ENCODE measurements around a stretch of chr5.

DNA sequence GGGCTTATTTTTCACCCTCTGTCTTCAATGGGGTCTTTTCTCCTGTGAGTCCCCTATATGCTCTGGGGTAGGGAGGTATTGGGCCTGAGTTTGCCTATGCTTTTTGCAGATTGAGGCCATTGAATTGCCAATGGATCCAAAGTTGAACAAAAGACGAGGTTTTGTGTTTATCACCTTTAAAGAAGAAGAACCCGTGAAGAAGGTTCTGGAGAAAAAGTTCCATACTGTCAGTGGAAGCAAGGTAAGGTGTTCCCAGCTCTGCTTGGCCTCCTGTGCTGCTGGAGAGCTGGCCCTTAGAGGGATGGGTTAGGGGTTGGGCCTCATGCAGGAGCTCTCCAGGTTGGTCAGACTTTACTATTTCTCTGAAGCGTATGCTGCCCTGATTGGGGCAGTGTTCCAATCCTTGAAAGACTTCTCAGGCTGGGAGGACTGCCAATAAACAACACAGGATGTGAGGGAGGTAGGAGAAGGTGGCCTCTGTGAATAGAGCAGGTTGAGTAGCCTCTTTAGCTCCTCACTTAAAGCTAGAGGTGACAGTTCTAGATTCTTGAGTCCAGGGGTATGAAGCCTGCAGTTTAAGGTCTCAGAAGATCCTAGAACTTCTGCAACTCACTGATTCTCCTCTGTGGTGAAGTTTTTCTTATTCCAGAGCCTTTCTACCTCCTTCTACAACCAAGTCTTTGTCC, 2.8 kb downstream of the HNRNPAB start:
- PRO-cap, result no peak
- RAMPAGE, long total RNA, 4 experiments, result no peak in any of the 4 experiments

GRCh38 chr5:178221348-178222273, 11.0 kb downstream of the PHYKPL start:
- PRO-cap, result no peak
- RAMPAGE, long total RNA, 4 experiments, result start-site peak on the minus strand in 1 of 4 experiments, at chr5:178221743-178222017 at its widest, 23 reads per replicate

DNA sequence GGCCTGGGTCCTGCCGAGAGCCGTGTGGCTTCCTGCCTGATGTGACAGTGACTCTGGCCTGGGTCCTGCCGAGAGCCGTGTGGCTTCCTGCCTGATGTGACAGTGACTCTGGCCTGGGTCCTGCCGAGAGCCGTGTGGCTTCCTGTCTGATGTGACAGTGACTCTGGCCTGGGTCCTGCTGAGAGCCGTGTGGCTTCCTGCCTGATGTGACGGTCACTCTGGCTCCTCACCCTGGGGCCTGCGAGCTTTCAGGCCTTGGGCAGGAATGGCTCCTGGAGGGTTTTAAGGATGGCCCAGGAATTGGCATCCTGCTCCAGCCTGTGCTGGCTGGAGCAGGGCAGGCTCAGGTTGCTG, 7.1 kb upstream of the PHYKPL start:
- PRO-cap, result no peak
- RAMPAGE, long total RNA, 4 experiments, result no peak in any of the 4 experiments

DNA sequence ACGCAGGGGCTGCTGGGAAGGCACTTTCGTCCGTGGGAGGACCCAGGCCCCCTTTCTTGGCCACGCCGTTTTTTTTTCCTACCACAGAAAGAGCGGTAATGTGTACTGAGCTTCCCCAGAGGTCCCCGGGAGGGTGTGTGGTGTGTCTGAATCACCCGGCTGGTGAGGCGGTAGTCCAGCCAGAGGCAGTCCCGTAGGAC, 63.8 kb upstream of the PHYKPL start:
- PRO-cap, result no peak
- RAMPAGE, long total RNA, 4 experiments, result no peak in any of the 4 experiments

DNA sequence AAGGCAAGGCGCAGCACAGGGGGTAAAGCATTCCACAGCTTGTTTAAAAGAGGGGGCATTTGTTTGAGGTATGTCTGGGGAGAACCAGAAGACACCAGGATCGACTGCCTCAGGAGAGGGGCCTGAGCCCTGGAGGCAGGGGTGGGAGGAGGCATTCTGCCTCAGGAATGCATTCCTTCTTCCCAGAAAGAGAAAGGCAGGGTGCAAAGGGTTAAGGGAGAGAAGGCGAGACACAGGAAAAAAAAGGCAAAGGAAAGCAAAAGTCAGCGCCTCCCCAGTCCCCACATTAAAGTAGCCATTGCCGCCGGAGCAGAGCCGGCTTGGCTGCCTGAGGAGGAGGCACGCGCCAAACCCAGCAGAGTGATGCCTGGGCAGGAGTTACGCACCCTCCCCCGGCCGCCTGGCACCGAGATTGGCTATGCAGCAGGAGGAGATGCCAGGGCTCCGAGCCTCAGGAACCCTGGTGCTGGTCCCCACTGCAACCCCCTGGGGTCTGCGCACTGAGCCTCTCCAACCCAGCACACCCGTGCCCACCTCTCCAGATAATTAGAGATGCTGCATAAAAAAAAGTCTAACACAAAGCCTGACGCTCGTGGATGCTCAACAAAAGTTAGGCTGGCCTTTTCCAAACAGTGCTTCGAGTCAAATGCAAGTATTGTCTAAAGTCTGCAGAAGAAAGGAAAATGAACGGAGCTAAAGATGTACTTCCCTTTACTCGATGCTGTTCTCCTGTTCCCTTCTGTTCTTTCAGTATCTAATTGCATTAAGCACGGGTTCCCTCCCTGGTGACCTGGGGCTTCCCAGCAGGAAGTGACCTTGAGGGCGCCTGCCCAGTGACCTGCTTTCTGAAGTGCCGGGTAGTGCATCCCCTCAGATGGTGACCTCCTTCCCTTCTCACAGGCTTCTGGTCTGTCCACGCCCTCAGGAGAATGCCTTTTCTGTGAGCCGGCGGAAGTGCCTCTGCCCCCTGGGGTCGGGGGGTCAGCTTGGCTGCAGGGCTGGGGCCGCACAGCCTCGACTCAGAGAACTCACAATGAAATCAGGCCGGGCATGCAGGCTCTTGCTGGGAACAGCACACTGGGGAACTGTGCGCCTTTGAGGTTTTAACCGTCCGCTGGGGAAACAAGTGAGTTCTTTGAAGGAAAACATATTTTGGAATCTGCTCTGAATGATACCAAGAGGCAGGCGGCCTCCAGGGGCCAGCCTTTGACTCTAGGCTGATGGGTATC, 124.2 kb upstream of the PHYKPL start:
- PRO-cap, result no peak
- RAMPAGE, long total RNA, 4 experiments, result no peak in any of the 4 experiments

GRCh38 chr5:178941310-178941809, 362 bp downstream of the ZNF454 start:
- PRO-cap, result no peak
- RAMPAGE, long total RNA, 4 experiments, result no peak in any of the 4 experiments

- PRO-cap, result no peak
- RAMPAGE, long total RNA, 4 experiments, result no peak in any of the 4 experiments
These were observed 16.7 kb downstream of the ZNF354C start for GRCh38 chr5:179076933-179077168.

DNA sequence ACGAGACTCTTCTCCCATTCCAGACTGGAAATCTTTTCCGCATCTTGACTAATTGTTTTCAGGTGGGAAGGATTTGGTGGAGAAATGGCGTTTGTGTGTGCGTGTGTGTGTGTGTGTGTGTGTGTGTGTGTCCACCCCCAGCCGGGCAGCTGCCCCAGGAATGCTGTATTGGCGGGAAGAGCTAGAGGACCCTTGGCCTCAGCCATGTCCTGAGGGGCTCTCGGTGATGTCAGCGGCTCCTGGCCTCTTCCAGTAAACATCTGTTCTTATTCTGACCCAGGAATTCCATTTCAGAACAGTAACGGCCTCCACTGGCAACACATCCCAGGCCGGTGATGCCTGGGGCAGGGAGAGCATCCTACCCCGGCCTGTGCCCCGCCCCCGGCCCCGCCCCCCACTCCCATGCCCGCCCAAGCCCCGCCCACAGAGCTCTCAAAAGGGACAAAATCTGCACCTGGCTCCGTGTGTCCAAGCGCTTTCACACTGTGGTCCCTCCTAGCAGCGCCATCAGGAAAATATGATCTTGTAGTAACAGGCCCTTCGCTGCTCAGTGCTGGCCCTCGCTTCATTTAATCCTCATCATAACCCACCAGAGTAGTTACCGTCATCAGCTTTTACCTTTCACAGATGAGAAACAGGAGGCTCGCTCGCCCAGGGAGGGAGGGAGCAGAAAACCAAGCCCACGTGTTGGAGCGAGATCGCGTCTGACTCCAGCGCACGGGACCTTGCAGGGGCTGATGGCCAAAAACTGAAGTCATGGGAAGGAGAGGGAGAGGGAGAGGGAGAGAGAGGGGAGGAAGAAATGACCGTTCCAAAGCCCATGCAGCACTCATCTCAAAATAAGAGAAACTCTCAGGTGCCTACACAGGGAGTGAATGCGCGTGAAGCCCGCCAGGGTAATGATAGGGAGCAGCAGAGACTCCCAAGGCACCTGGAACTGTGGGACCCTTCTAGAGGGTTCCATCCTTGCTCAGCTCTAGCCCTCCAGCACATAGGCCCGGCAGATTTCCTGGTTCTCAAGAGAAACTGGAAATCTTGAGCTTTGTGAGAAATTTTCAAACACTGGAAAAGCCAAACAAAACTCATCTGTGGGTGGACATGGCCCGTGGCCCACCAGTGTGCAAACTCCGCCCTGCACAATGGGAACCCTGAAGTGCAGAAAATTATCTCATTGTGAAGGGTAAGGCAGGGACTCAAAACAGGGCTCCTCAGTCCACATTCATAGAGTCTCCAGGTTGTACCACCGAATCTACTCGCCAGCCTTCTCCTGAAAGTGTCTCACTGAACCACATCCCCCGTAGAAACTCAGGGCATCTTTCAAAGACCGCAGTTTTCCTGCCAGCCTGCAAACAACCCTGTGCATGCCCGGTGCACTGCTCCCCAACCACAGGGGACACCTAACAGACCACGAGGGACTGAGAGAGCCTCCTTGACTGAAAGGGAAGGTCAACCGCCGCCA, 18.6 kb downstream of the ADAMTS2 start:
- PRO-cap, result no peak
- RAMPAGE, long total RNA, 4 experiments, result no peak in any of the 4 experiments

DNA sequence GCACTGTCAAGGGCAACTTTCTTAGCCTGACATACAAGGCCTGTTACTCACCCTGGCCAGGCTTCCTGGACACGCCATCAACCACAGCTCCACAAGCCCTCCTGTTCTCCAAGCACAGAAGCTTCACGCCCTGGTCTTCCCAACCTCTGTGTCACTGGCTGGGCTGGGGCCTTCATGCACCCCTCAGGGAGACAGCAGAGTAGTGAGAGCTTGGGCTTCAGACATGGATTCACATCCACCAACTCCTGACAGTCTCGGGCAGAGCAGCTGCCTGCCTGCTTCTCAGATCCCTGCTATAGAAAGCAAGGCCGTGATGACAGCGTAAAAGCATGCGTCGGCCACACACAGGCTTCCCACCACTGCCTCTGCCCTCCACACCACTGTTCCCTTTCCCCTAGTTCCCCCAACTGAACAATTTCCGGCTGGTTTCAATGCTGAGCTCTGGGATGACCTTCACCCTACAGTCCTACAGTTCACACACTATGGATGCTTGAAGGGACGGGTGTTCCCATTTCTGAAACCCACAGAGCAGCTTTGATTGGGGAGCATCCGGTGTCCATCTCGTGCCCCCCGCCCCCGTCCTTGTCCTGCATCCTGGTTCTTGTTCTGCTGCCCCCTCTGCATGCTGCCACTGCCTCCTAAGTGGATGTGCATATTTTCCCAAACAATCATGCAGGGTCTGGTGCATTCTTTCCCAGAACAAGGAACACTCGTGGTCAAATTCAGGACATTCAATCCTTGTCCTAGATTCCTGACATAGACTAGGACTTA, 33.4 kb upstream of the ADAMTS2 start:
- PRO-cap, result no peak
- RAMPAGE, long total RNA, 4 experiments, result no peak in any of the 4 experiments

- PRO-cap, result no peak
- RAMPAGE, long total RNA, 4 experiments, result no peak in any of the 4 experiments
These were observed 11.1 kb upstream of the HNRNPH1 start for GRCh38 chr5:179634672-179634927.

- PRO-cap, result no peak
- RAMPAGE, long total RNA, 4 experiments, result no peak in any of the 4 experiments
These were observed 1.7 kb downstream of the CBY3 start for GRCh38 chr5:179678833-179679769.

DNA sequence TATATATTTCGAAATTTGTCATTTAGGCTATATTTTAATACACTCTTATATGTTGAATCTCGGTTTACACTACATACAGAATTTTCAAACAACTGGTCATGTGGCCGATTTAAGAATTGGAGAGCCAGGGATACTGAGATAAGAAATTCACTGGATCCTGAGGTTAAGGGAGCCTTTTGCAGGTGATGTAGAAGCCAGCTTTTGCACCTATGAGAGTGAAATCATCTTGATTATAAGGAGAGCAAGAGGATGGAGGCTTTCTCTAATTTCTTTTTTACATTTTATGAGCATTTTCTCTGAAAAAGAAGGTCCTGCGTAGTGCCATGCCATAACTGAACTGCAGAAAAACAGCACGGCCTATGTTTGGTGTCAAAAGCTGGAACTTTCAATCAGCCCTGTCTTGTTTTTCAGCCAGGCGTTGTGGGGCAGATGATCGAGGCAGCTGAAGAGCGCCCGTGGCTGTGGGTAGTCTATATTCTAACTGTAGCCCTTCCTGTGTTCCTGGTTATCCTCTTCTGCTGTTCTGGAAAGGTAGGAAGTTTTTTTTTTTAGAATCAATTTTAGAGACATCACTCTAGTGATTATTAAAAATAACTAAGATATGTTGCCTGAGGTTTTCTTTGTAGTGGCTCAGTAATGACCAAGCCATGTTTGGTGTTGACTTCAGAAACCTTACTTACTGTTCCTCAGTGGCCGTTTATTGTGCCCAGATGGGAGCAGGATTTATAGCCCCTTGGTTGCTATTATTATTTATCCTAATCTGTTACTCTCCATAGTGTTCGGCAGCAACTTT, 9.2 kb upstream of the MAML1 start:
- PRO-cap, result no peak
- RAMPAGE, long total RNA, 4 experiments, result start-site peak on the plus strand in 2 of 4 experiments, centred at positions 471 to 476 of the sequence, 214 to 485 reads per replicate

- PRO-cap, result no peak
- RAMPAGE, long total RNA, 4 experiments, result start-site peak on the plus strand in 1 of 4 experiments, at chr5:179760112-179760238 at its widest, 5 reads per replicate
These were observed 27.4 kb downstream of the MAML1 start for GRCh38 chr5:179759887-179760502.

GRCh38 chr5:179791836-179792555, 1.8 kb upstream of the LTC4S start:
- PRO-cap, result no peak
- RAMPAGE, long total RNA, 4 experiments, result no peak in any of the 4 experiments

DNA sequence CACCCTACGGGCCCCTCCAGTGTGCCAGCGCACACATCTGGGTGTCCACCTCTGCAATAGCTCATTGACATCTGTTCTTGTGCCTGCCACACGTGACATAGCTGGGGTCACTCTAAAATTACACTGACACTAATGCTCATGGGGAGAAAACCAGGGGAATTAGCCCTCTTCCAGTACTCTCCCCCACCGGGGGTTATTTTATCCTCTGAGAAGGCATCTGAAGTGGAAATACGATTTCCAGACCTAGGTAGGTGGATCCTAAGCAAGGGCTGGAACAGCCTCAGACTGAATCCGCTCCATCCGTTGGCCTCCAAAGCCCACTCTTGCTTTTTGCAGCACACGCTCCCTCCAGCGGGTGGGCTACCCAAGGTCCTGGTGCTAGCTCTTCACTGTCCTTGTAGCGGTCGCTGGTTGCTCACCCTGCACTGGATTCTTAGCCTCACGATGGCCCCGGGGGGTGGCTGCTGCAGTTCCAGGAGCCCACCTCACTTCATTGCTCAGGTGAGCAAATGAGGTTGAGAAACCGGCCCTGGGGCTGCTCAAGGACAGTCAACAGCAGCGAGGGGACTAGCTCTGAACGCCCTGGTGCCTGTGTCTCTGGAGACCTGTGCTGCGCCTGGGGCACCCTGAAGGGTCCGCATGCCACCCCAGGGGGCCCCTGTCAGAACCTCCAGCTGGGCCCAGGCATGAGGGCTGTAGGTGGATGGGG, 4.5 kb downstream of the MGAT4B start:
- PRO-cap, result no peak
- RAMPAGE, long total RNA, 4 experiments, result no peak in any of the 4 experiments

DNA sequence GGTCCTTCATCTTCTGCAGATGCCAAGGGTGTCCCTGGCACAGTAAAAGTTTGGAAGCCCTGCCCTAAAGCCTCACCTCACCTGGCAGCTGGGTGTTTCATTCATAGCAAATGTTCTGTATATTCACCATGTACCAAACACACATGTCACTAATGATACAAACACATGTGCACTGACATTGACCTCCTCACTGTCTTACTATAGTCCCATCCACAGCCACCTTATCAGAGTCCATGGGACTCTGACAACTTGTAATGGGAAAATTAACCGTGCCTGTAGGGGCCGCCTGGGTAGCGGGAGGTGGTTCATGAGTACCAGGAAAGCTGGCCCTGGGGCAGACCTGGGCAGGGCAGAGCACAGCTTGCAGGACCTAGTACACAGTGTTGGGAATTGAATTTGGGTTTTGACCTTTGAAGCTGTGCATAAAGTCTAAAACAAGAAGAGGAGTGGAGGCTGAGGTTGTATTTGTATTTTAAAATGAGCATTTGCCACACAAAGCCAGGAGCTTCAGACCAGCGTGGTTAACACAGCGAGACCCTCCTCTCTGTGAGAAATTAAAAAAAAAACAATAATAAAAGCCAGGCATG, 6.5 kb upstream of the MGAT4B start:
- PRO-cap, result no peak
- RAMPAGE, long total RNA, 4 experiments, result no peak in any of the 4 experiments

DNA sequence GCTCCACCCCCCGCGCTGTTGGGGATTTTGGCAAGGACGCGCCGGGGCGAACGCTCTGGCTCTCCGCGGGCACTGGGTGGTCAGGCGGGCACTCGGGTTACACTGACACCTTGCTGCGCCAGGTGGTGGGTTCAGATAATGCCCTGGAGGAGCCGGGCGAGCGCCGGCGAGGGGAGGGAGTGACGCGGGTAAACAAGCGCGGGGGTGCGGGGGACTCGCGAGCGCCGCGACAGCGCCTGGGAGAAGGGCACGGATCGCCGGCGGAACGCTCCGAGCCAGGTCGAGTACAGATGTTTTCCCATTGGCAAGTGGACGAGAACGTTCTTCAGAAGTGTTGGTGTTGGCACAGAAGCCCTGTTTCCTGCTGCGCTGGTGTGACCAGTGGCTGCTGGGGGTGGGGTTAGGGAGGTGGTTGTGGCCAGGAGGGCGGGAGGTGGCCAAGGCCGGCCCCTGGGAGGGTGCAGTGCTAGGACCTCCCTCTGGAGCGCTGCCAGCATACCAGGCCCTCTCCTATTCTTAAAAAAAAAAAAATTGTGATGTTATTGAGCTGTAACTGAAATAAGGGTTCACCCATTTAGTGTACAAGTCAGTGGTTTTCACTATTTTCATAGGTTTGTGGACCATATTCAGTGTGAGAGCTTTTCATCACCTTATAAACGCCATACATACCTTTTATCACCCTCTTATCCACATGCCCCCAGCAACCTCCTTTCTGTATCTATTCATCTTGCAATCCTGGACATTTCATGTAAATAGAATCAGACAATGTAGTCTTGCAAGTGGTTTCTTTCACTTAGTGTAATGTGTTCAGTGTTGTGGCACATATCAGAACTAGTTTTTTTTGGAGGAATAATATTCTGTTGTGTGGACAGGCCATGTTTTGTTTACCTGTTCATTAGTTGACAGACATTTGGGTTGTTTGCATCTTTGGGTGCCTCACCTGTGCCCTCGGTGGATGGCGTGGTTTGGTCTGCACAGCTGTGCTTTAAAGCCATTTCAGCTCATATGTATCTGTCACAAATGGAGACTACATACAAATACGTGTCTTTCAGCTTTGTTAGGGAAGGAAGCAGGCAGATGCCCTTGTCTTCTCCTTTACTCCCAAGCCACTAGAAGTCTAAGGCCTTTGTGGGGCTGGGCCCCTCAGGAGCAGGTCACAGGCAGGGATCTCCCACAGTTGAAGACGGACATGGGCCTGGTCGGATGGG, 1.1 kb downstream of the SQSTM1 start:
- PRO-cap, result bidirectional peak, plus-strand start at position 176 of the sequence, minus-strand start at position 104 of the sequence; unidirectional peak, minus-strand start at position 320 of the sequence
- RAMPAGE, long total RNA, 4 experiments, result no peak in any of the 4 experiments

DNA sequence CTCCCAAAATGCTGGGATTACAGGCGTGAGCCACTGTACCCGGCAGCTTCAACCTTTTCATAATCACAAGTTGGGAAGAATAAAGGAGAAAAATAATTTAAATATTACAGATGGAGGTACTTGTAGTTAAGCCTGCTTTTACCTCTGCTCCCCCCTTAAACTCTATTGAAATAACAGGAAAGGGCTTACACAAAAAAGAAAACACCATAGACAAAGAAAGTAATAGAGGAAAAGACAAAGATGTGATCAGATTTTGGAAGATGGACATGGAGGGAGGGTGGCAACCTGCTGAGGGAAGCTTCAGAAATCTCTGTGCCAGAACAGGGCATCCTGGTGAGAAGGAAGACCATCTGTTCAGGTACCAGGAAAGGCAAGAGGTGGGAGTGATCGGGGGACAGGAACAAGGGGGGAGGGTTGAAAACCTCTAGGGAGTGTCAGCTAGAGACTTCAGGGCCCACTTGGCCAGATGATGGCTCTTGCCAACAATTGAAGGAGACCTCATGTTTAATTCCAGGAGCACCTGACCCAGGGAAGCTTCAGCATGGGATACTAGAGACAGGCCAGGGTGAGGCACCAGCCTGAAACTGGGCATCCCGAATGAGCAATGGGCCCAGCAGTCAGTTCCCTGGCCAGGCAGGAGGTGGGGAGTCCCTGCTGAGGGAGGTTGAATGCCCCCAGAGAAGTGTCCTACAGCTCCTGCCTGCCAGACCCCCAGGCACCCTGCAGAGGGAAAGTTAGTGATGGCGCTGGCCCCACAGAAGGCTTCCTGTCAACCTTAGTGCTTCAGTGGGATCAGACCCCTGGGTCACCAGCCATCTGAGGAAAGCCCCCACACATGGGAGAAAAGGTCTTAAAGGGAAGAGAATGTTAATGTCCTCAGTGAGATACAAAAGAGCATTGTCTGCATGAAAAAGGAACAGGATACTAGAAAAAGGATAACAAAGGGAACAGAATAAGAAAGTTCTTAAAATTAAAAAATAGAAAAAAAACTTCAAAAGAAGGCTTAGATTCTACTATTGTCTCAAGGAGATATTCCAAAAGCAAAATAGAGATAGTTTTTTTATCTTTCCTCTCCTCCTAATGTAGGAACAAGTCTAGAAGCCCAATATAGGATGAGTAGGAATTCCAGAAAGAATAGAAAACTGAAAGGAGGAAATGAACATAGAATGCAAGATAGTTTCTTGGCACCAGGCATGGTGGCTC, 8.3 kb downstream of the SQSTM1 start:
- PRO-cap, result no peak
- RAMPAGE, long total RNA, 4 experiments, result no peak in any of the 4 experiments

DNA sequence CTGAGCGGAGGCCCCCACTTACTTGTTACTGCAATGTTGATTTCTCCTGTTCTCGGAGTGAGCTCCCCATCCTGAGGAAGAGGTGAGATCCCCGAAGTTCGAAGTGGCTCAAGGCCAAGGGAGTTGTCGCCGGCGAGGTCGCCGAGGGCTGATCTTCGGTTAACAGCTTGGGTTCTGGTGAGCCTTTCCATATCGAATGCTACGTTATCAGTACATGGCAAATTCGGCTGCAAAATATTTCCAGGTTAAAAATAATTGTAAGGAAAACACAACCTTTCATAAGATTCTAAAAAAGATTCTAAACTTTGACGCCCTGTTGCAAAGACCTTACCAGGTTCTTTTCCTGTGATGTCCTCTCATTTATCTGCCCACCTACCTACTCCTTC, 59.1 kb upstream of the TBC1D9B start:
- PRO-cap, result no peak
- RAMPAGE, long total RNA, 4 experiments, result no peak in any of the 4 experiments

GRCh38 chr5:179973166-179973608, 65.5 kb upstream of the TBC1D9B start:
- PRO-cap, result no peak
- RAMPAGE, long total RNA, 4 experiments, result no peak in any of the 4 experiments

All from suprapubic skin (tissue), 4 donors.